Camera-type eye (tissue), 1 donor: ENCODE measurements around the genes ATF2 and AGPS.

- RAMPAGE, long total RNA: no peak
Observed at GRCh38 chr2:175167040-175167269, 1.0 kb downstream of the ATF2 start.

DNA sequence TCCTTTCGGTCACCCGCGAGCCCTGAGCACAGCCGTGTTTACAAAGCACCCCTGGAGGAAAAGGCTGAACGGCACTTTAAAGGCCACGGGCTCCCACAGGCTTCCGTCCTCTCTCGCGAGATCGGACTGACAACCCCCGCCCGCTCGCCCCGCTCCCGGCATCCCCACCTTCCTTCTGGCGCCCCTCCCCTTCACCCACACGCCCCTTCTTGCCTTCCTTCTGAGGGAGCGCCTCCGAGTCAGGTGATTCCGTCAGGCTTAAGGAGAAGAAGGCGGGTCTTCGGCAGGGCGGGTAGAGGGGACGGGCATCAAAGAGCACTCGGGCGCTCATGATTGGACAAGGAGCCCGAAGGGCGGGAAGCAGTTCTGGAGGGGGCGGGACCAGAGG is at the start of gene ATF2:
Gene ATF2 (minus strand): TSS at position 131 of the 388 bp plus-strand sequence.
- RAMPAGE, long total RNA: no peak

- RAMPAGE, long total RNA: no peak
Observed at GRCh38 chr2:175168461-175169145, 600 bp upstream of the ATF2 start.

- RAMPAGE, long total RNA: no peak
Observed at GRCh38 chr2:176107485-176107984, 455 bp downstream of the HOXD11 start.

- RAMPAGE, long total RNA: no peak
Observed at GRCh38 chr2:176132282-176133098, 3.0 kb downstream of the HOXD8 start.

- RAMPAGE, long total RNA: no peak
Observed at GRCh38 chr2:176134851-176135565, 5.5 kb downstream of the HOXD8 start.

- RAMPAGE, long total RNA: no peak
Observed at GRCh38 chr2:176136611-176137331, 7.3 kb downstream of the HOXD8 start.

DNA sequence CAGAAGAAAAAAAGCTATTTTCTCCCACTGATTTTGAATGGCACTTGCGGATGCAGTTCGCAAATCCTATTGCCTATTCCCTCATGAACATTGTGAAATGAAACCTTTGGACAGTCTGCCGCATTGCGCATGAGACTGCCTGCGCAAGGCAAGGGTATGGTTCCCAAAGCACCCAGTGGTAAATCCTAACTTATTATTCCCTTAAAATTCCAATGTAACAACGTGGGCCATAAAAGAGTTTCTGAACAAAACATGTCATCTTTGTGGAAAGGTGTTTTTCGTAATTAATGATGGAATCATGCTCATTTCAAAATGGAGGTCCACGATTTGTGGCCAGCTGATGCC is 8.4 kb downstream of the HOXD8 start:
- RAMPAGE, long total RNA: no peak

DNA sequence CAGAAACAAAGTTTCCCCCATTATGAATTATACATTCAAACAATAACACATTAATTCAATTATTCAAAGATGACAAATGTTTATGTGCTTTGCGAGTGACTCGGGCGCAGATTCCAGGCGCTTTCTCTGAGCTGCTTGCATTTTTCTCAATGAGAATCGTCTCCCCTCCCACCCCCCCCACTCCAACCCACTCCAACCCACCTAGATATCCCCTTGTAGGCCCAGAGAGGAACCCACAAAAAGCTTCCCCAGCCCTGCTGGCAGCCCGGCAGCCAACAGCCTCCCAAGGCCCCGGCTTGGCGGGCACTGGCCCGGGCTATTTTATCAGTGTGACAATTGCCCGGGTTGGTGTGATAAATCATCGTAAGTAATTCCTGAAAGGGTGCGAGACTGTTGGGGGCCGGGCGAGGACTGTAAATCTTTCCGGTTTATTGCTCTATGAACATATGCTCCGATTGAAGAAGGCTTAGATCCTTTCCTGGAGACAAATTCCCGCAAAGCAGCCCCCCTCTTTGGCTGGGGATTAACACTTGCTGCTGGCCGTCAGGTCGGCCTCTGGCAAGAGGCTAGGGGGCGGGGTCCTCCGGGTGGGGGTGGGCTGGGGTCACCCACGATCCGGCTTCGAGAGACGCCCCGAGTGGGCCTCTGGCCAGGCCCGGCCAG is 1.7 kb downstream of the HOXD3 start:
- RAMPAGE, long total RNA: no peak

- RAMPAGE, long total RNA: no peak
Observed at GRCh38 chr2:176164593-176165764, 7.9 kb downstream of the HOXD3 start.

GRCh38 chr2:176174319-176174880 is 14.1 kb upstream of the HOXD1 start:
- RAMPAGE, long total RNA: no peak

- RAMPAGE, long total RNA: no peak
Observed at GRCh38 chr2:176200898-176201395, 12.5 kb downstream of the HOXD1 start.

GRCh38 chr2:176638782-176639091 is 369.5 kb downstream of the MTX2 start:
- RAMPAGE, long total RNA: no peak

DNA sequence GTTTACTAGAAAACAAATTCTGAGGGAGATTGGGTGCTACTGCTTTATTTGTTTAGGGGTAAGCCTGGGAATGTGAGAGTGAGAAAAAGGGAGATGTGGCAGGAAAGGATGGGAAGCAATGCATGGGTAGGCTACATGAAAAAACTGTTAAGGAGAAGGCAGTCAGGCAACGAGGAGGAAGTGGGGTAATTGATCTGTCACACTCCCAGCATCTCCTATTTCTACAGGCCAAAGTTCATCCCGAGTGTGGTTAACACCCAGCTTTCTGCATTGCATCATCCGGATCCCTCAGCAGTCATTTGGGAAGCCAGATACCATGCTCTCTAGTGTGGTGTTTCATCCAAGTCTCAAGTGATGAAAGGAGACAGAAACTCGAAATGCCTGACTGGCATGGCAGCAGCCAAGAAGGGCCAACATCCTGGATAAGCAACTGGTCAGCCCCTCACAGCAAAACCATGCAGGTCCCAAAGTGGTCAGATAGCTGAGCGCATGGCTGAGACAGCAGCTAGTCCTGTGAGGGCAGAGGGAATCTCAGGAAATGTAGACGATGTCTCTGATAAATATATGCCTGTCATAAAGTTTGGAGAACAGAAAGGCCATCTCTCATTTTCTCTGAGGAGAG is 24.9 kb upstream of the HNRNPA3 start:
- RAMPAGE, long total RNA: no peak

DNA sequence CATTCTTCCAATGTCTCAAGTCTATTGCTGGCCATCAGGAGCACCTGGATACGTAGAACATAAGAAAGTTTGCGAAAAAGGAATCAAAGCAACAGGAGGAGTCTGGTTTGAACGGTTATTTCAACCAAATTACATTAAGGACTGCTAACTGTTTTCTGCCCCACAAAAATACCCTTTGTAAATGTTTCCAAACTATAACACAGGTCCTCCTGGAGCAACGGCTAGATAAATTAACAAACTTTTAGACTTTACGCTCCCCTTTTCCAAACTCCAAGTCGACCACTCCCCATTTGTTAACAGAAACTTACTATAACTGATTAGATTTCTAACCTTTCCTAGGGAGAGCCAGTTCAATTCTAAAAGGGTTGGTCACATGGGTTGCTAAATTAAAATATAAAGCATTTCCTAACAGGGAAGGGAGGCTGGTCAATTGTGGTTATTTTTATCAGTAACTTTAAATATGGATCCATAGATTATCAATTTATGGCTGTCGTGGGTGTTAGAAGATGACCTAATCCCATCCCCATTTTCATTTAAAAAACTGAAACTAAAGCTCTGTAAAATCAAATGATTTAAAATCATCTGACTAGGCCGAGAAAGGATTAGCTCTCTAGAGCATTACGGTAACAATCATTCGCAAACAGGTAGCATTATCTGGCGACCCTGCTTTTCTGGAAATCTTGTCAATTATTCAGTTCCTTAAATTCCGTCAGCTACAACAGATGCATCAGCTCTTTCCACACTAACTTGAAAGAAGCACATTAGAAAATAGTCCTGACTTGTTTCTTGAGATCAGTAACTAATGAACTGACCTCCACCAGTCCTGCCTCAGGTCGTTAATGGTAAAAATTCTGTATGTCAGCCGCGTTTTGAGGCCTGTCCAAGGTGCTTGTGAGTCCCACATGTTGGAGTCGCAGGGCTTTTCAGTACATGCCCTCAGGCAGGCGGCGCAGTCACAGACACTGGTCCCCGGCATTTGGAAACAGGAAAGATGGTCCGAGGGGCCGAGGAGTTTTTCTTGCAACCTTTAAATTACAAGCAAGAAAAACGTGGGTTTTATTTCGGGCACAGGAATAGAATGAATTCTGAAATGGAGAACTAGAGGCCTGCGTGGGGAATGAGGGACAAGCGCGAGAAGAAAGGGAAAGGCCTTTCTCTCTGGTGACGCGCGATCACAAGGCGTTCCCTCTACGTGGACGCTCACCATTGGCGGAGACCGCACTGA is 889 bp upstream of the HNRNPA3 start:
- RAMPAGE, long total RNA: no peak

GRCh38 chr2:177221120-177222067 is 8.8 kb downstream of the HNRNPA3 start:
- RAMPAGE, long total RNA: no peak

- RAMPAGE, long total RNA: no peak
Observed at GRCh38 chr2:177313271-177313774, 48.8 kb upstream of the NFE2L2 start.

DNA sequence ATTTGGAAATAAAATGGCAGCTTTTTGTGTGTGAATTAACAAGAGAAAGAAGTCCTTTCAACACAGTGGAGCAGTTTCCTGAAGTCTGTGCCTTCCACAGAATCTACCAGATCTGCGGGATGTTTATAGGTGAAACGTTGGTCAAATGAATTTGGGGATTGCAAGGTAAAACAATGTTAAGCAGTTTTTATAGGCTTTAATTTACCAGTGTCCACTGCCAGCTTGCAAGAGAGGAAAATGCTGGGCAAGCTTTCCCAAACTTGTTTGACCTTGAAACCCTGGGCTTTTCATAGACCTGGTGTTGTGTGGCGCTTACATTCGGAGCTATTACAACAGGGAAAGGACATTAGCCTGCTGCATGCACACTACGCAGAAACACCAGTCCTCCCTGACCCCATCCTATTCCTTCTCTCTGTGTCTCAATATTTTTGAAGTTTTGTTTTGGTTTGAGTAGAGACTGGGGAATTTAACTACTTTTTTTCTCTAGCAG is 59.6 kb upstream of the AGPS start:
- RAMPAGE, long total RNA: no peak

DNA sequence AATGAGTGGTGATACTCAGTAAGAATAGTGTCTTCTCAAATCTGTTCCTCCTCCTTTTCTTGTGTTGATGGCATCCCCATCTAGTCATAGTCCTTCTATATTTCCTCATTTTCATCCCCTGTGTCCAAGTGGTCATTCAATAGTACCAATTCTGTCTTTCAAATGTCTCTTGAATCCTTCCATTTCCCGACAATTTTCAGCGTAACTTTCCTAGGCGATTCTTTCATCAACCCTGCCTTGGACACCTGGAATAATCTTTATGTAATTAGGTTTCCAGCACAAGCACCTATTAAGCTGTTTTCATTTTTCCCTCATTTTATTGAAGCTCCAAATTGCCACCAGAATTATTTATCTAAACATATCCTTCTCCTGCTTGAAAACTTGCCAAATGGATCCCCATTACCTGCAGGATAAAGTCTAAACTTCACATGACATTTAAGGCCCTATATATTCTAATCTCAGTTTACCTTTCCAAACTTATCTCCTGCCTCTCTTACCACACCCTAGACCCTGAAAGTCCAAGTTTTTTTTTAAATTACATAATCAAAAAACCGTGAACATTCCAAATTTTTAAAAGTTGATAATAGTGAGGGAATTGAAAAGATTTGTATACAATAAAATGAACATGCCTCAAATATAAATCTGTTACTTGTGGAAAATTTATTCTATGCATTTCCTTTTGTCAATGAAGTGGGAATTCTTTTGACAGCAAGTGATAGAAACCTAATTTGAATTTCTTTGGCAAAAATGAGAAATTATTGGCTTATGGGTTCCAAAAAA is 50.4 kb upstream of the AGPS start:
- RAMPAGE, long total RNA: no peak

DNA sequence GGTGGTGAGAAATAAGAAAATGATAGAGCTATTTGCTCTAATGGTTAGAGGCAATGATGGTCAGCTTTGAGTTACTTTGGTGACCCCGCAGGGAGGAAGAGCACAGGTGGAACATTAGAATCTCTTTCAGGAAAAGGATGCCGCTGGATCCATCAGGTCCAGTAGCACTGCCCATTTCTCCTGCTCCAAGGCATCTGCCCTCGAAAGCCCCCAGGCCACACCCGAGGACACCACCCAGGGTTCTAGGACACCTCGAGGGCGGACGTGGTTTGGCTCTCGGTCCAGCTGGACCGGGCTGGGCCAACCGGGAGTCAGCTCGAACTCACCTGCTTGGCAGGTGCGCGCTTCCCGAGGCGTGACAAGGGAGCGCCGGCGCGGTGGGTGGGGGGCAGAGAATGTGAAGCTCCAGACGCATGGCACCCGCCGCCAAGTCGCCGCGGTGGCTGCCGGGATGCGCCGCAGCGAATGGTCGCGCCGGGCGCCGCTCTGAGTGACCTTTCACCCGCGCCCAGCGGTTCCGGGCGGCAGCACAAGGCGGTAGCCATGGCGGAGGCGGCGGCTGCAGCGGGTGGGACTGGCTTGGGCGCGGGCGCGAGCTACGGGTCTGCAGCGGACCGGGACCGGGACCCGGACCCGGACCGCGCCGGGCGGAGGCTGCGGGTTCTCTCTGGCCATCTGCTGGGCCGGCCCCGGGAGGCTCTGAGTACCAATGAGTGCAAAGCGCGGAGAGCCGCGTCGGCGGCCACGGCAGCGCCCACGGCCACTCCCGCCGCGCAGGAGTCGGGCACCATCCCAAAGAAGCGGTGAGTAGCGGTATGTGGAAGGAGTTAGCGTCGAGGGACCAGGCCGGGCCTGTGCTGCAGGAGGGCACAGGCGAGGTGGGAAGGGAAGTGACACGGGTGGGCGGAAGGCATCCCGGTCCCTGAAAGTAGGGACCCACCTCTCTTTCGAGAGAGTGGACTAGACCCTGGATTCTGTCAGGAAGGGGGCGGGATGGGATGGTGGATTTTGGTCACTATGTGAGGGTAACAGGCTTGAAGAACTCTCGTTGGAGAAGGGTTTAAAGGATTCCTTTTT is at the start of gene AGPS:
Gene AGPS (plus strand): TSS at position 527 of the 1,077 bp plus-strand sequence.
- RAMPAGE, long total RNA: no peak